Metastatic Lung Carcinoma in the Adrenal Gland (tissue), 1 donor: ENCODE measurements around the gene SYPL2.

- PRO-cap, result no peak
Observed at GRCh38 chr1:109275478-109276050, 7.4 kb downstream of the PSRC1 start.

- PRO-cap, result no peak
Observed at GRCh38 chr1:109309549-109310852, 3.2 kb upstream of the MYBPHL start.

GRCh38 chr1:109310853-109311368 is 4.1 kb upstream of the MYBPHL start:
- PRO-cap, result no peak

- PRO-cap, result no peak
Observed at GRCh38 chr1:109395628-109395995, 2.1 kb downstream of the SORT1 start.

DNA sequence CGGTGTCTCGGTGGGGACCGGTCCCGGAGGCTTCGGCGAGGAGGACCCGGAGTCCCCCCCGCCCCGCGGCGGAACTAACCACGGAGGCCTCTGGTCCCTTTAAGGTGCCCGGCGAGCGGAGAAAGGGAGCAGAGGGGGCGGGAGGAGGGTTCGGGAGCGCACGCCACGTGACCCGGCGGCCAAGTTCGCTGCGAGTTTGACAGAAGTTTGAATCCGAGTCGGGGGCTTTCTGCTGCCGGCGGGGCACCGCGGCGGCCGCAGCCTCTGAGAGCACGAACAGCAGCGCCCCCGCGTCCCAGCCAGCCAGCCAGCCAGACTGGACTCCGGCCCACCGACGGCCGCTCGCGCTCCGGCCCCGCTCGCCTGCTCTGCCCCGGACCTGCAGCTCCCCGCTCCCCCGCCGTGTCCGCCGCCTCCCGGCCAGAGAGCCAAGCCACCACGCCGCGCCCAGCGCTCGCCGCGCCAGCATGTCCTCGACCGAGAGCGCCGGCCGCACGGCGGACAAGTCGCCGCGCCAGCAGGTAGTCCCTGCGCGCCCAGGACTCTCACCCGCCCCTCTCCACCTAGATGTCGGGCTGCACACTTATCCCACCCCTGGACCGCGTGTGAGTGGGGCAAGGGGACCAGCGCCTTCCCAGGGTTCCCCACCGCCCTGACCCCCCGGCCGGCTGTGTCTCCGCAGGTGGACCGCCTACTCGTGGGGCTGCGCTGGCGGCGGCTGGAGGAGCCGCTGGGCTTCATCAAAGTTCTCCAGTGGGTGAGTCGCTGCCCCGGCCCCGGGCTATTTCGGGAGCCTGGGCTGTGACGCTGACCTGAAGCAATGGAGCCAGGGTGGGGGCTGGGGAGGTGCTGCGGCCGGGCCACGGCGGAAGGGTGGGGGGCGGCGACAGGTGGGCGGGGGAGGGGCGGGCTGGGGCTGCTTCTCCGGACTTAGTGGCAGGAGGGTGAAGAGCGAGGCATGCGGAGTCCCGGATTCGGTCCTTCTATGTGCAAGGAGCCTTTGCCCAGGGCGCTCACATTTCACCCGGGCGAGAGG is at the start of gene SYPL2:
Gene SYPL2, plus strand, starts transcription at position 170 of the 1,036 bp plus-strand sequence.
- PRO-cap, result no peak

- PRO-cap, result no peak
Observed at GRCh38 chr1:109502482-109502983, 7.0 kb downstream of the AMIGO1 start.

- PRO-cap, result bidirectional peak, plus-strand start at chr1:109621094, minus-strand start at chr1:109621075
Observed at GRCh38 chr1:109620767-109621343, 1.2 kb downstream of the AMPD2 start.

GRCh38 chr1:109762943-109763421 is 741 bp downstream of the EPS8L3 start:
- PRO-cap, result unidirectional peak, plus-strand start at chr1:109763177

DNA sequence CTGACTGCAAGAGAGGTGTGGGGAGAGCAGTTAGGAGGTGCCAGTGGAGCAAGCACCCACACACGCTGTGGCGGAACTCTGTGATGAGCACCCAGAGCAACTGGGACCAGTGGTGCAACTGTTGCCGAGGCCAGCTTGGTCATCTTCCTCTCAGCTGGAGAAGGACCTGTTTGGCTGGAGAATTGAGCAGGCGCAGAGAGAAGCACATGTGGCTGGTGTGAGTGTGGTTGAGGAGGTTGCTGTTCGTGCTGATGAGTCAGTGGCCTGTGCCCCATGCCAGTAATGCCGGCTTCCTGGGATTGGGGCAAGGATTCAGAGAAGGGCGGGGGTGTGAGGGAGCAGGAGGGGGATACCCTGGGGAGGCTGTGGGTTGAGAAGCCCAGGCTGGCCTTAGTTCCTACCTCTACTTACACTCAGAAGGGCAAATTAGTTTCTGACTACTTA is 57.5 kb upstream of the EPS8L3 start:
- PRO-cap, result no peak

DNA sequence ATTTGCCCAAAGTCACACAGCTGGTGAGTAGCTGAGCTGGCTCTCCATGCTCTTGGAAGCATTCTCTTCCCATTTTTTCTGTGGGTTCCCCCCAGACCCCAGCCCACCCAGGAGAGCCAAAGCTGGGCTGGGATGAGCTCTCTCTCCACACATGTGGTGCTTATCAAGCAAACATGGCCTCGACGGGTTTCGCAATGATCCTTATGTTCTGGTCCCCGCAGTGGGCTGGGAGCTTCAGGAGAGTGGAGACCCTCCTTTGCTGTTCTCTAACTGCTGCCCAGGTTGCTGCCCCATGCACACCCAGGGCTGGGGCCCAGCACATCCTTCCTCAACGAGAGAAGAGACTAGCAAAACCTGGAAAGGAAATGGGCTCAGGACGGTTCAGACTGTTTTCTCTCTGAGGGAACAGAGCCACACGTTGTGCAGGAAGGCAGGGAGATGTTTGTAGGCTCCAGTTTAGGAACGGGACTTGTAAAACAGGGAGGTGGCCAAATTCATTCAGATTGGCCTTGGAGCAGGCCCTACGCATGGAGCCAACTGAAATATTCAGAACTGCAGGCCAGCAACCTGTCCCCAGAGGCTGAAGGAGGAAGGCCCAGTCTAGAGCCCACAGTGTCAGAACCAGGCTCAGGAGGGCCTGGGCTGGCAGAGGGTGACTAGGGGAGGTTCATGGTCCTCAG is 27.3 kb upstream of the CSF1 start:
- PRO-cap, result no peak

DNA sequence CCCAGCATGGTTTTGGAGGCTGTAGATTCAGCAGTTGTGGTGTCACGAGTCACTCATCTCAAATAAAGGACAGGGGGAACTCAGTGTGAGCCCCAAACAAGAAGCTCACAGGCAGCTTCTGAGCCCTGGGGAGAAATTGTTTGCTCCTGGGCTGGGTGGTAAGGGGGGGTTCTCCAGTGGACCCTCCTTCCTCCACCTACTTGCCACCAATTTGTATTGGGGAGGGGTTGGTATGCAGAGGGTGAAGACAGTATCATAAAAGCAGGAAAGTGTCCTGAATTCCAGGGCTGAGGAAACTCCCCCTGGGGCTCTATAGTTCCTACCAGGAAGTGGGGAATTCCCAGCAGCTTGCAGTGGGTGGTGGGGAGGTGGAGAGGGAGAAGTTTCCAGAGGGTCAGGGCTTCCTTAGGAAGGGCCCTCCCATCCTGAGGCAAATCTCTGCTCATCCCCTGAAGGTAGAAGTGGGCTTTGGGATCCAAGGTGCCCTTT is 18.2 kb upstream of the CSF1 start:
- PRO-cap, result unidirectional peak, plus-strand start at position 389 of the sequence

DNA sequence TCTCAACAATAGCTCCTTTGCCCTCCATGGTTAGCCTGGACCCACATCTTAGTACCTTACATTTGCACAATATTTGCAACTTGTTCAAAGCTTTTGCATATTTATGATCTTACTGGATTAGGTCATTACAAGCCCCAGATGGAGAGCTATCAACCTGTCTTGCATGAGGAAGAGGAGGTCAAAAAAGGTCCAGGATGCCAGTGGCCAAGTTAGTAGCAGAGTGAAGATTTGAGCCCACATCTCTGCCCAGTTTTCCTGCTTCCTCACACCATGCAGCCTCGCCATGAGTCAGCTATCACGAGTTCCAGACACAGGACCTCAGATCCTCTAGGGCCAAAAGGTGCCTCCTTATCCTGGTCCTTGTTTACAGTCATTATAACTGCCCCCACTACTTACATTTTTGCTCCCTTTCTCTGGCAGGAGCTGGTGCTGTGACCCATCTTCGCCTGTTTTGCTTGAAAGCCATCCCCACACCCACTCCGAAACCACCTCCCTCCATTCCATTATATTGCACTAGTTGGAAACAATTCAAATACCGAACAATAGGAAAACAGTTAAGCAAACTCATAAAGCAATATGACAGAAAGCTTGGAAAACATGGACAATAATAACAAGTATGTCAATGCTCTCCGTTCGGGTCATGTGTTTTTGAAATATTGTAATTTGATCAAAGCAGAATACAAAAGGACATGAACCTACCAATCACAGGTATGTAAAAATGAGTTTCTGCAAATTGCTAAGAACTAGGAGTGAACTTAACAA is 4.9 kb upstream of the AHCYL1 start:
- PRO-cap, result no peak

DNA sequence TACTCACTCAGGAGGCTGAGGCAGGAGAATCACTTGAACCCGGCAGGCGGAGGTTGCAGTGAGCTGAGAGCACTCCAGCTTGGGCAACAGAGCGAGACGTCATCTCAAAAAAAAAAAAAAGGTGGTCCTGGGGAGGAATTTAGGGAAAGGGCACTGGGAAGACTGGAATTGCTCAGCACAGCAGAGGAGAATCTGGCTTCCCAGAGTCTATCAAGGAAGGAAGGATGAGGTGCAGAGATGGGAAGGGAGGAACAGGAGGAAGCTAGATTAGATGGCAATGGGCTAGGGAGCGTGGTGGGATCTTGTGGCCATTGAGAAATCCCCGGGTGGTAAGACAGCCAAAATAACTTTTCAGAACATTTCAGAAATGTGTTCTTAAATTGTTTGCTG is 1.3 kb upstream of the AHCYL1 start:
- PRO-cap, result no peak

GRCh38 chr1:110043565-110044207 is 9.3 kb downstream of the STRIP1 start:
- PRO-cap, result no peak

- PRO-cap, result no peak
Observed at GRCh38 chr1:110337410-110338137, 1.6 kb upstream of the RBM15 start.

GRCh38 chr1:110341855-110342831 is 3.0 kb downstream of the RBM15 start:
- PRO-cap, result no peak

DNA sequence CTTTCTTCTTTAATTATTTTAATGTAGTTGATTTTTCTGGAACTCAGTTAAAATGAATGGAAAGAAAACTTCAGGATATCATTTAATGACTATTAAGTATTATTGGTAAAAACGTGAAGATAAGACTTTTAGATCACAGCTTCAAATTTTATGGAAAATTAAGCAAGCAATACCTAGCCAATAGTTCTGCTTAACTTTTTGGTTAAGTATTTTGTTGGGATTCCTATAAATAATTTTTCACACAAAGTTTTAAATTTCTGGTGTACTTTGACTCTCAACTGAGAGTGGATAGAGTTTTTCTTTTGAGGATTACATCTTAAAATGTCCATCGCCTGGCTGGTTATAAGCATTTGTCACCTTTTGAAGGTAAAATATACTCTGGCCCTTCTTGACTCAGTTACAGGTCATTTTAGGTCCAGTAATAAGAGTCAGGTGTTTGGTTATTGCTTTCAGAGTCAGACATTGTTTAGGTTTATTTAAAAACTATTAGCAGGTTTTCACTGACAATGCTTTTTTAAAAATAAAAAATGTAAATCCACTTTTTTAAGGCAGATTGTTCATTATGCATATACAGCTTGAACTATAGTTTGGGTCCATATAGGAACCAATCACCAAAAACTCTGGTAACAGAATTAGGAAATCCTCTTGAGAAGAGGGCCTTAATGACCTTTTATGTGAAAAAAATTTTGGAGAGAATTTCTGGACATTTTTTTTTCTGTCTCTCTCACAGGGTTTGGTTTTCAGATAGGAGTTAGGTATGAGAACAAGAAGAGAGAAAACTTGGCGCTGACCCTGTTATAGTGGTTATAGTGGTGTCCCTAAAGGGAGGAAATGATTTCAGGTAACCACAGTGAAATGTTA is 5.9 kb downstream of the RBM15 start:
- PRO-cap, result no peak

DNA sequence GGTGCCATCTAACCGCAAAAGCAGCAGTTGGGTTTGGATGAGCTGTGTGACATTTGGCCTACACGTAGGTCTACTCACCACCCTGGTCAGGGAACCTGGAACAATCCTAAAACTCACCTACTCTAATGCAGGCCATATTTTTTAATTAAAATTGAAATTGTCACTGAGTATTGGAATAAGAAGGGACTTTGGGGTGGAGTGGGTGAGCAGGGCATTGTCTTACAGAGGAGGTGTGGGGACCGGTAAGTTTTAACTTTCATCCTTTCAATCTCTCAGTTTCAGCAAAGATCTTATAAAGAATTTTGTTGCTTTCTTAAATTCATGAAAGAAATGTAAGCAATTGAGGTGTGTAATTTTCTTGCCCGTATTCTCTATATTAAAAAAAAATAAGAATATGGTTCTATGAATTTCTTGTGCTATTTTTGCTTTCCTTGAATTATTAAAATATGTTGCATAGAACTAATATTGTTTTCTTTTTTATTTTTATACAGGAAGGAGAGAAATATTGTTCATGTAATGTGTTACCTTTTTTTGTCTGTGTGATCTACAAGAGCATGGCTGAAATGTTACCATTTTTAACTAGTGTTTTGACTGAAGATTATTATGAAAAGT is 19.1 kb downstream of the SLC16A4 start:
- PRO-cap, result no peak

DNA sequence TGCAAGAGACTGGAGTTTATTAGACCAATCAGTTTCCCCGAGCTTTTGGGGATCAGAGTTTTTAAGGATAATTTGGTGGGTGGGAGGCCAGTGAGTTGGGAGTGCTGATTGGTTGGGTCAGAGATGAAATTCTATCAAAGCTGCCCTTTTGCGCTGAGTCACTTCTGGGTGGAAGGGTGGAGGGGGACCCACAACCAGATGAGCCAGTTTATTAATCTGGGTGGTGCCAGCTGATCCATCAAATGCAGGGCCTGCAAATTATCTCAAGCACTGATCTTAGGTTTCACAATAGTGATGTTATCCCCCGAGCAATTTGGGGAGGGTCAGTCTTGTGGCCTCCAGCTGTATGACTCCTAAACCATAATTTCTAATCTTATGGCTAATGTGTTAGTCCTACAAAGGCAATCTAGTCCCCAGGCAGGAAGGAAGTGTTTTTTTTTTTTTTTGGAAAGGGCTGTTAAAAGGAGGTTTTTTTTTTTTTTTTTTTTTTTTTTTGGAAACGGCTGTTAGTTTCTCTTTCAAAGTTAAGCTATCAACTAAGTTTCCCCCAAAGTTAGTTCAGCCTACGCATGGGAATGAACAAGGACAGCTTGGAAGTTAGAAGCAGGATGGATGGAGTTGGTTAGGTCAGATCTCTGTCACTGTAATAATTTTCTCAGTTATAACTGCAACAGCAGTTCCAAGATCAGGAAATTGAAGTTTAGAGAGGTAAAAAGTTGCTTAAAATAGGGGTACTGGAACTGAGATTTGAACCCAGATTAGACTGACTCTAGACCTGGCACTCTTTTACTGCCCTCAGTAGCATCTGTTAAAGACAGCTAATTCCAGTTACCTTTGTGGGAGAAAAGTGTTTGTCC is 7.3 kb downstream of the SLC16A4 start:
- PRO-cap, result no peak

DNA sequence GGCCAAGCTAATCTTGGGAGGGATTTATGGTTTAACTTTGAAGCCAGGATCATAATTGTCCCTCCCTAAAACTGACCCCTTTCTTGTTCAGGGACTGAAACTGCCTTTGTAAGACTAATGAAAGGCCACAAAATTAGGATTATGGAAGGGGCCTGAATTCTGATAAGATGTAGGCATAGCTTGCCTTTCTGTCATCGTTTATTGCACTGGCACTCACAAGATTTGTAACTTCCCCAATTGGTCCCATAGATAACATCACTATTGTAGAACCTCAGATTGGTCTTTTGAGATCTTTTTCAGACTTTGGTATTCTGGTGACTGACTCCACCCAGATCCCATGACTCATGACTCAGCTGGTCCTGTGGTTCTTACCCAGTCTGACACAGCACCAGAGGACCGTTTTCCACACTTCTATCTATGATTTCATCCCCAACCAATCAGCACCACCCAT is 13.6 kb upstream of the LAMTOR5 start:
- PRO-cap, result no peak